ENCODE measurements around a stretch of chr20.

GRCh38 chr20:62800596-62801381 is 3.8 kb upstream of the OGFR start:
- PRO-cap, result no peak

GRCh38 chr20:62803877-62804316 is 738 bp upstream of the OGFR start:
- PRO-cap, result no peak

DNA sequence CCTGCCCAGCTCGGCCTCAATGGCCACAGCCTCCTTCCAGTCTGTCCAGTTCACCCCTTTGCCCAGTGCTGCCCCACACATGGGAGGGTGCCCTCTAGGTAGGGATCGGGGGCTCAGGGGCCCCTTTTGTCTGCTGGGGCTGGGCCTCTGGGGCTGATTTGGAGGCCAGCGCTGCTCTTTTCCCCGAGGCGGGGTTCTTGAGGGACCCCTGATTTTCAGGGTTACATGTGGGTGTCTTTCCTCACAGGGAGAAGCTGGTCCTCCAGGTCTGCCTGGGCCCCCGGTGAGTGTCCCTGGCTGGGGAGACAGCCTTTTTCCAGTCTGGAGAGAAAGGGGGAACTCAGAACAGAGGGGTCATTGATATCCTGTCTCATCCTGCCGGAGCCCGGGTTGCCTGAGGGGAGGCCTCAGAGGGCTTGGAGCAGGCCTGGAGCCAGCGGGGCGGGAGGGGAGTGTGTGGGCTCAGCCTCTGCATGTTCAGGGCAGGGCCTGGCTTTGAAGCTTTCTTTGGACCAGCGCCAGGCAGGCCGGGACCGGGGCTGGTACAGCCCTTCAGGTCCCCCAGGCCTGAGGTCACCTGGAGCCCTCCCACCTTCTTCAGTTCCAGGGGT is 1.5 kb downstream of the COL9A3 start:
- PRO-cap, result unidirectional peak, minus-strand start at position 289 of the sequence

- PRO-cap, result no peak
Observed at GRCh38 chr20:62818922-62819784, 2.3 kb downstream of the COL9A3 start.

GRCh38 chr20:62832034-62833002 is 15.5 kb downstream of the COL9A3 start:
- PRO-cap, result no peak

- PRO-cap, result no peak
Observed at GRCh38 chr20:62905810-62906634, 20.3 kb downstream of the DIDO1 start.

GRCh38 chr20:62922127-62922799 is 4.0 kb downstream of the DIDO1 start:
- PRO-cap, result no peak

DNA sequence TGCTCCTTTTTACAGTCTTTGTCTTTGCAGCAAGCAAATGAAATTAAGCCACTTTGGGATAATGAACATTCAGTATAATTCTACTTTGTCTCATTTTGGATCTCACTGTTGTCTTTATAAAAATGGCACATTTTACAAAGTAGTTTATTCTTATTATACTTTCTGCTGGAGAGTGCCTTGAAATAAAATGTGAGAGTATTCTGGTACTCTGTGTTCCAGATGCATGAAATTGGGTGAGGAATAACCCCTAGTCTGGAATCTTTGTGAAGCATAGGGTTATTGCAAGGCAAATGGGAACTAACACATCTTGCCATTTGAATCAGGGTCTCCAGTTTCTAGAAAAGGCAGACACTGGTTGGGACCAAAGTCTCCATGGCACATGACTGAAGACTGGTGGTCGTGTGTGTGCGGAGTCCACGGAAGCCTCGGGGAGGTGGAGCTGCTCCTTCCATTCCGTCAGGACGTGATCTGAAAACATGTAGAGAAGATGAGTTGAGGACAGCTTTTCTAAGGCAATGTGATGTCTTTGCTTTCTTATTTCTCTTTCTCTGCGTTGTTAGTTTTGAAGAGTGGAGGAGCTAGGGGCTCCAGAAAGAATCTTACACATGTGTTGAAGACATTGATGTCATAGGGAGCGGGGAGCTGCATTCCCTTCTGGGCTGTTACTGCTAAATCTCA is 5.0 kb upstream of the SLC17A9 start:
- PRO-cap, result no peak

DNA sequence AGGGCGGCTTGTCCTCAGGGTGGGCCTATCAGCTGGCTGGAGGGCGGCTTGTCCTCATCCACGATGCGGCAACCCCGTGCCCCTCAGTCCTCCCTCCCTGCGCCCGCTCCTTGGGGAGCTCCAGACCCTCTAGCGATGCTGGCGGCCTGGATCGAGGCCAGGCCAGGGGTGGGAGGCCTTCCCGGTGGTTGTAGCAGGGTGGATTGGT is 8.7 kb downstream of the SLC17A9 start:
- PRO-cap, result no peak

- PRO-cap, result no peak
Observed at GRCh38 chr20:62968900-62969547, 16.5 kb downstream of the SLC17A9 start.

DNA sequence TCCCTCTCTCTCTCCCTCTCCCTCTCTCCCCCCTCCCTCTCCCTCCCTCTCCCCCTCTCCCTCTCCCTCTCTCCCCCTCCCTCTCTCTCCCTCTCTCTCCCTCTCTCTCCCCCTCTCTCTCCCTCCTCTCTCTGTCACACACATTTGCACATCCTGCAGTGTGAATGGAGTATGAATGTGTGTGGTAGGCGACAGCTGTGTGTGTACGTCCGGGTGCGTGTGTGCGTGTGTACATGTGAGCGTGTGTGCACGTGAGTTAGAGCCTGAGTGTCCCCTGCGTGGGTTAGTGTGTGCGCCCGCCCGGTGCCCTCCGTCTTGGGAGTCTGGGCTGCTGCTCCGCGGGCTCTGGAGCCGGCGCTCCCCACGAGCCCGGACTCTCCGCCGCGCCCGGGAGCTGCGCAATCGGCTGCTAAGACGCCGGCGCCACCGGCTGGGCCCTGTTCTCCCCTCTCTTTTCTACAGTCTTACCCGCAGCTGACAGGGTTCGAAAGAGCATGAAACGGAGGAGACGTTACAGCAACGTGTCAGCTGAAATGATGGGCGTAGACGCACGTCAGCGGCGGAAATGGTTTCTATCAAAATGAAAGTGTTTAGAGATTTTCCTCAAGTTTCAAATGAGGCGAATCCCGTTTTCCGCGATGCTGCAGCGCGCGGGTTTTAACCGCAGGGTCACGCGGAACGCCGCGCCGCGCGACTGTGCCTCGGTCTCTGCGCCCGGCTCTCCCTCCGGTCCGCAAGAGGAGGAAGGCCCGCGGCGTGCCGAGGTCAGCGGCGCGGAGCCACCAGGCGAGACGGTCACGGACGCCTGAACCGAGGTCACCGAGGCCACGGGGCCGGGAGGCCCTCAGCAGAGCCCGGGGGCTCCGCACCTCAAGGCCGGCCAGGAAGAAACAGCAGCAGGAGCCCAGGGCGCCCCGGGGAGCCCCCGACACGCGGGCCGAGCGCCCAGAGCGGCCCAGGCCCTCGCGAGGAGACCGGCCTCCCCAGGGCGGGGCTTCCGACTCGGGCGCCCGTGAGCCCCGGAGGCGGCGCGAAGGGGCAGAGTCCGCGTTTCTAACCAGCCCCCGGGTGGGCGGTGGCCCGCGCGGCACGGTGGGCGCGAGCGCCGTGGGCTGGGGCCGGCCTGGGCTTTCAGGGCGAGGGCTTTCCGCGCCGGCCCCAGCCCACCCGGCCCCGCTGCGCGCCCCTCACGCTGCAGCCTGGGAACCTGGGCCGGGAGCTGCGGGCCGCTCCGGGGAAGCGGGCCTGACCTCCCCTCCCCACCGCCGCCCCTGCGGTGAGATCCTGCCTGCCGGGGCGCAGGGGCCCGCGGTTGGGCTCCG is 95.3 kb upstream of the BHLHE23 start:
- PRO-cap, result no peak

GRCh38 chr20:63175211-63175962 is 40.5 kb downstream of the YTHDF1 start:
- PRO-cap, result bidirectional peak, plus-strand start at chr20:63175581, minus-strand start at chr20:63175461

- PRO-cap, result bidirectional peak, plus-strand start at chr20:63178296, minus-strand start at chr20:63178165
Observed at GRCh38 chr20:63178008-63178412, 37.9 kb downstream of the YTHDF1 start.

DNA sequence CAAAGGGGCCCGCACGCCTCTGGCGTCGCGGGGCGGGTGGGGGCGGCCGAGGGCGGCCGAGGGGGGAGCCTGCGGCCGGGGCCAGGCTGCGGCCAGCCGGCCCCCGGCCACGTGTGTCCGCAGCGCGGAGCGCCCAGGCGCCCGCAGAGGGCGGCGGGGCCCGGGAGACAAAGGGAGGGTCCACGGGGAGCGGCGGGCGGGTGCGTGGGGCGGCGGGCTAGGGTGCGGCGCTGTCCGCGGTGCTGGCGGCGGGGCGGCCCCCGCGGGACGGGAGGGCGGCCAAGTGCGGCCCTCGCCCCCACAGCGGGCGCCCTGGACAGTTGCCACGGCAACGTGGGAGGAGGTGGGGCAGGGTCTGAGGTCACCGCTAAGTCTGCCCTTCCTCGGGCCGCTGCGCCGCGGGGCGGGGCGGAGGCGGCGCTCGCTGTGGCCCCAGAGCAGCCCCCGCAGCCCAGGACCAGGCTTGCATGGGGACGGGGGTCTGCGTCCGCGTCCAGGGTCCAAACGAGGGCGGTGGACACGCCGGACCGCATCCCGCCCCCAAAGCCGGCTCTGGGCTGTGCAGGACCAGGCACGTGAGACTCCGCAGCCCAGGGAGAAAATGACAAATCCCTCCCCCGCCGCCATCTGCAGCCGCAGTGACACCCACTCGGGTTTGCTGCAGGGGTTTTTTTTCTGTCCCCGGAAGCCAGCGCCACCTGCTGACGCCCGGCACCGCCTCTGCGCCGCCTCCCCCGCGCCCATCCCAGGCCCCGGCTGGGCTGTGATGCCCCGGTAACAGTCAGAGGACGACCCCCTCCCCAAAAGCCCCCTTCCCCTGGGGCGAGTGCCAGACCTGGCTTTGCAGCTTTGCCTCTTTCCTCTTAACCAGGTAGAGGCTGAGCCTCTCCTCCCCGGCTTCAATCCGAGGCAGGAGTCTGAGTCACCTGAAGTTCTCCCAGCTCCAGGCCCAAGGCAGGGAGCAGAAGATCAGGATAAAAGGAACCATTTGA is 36.9 kb downstream of the YTHDF1 start:
- PRO-cap, result bidirectional peak, plus-strand start at position 146 of the sequence, minus-strand start at position 145 of the sequence; bidirectional peak, plus-strand start at position 449 of the sequence, minus-strand start at position 322 of the sequence; bidirectional peak, plus-strand start at position 671 of the sequence, minus-strand start at position 561 of the sequence

DNA sequence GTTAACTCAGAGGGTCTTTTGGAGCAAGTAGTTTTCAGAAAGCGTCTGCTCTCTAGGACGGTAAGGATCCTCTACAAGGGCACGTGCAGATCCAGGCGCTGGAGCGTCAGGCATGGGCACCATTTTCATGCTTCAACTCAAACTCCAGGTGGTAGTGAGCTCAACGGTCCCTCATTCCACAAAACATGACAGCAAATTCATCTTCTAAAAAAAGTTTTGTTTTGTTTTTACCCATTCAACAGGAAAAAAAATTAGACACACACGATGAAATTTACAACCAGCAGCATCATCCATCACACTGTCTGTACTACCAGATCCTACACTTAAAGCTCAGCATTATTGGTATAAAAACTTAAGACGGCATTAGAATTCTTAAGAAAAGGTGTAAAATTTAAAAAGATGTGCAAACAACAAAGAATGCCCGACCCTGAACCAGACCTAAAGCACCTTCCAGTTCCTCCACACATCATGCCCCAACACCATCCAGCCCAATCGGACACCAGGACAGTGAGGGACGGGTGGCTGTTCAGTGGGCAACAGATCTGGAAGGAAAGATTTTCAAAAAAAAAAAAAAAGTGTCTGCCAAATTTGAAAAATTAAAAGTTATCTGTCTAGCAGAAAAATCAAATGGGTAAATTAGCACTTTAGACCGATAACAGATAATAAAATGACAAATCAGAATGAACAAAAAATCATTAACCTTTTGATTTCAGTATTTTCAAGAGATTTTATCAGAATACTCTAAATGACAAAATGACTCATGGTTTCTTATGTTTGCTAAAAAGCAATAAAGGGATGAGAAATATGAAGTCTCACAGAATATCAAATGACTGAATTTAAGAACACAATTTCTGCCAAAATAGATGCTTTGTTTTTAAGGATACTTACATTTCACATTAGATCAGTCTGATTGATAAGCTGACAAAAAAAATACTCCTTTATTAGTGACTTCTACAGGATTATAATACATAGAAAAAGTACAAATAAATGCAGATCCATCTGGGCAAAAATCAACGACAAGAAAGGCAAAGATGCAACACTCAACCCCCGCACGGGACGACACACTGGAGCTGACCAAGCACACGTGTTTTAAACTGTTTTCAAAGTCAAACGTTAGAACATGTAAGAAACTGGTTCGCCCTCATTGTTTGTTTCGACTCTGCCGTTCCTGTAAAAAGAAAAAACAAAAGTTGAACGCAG is 20.0 kb downstream of the YTHDF1 start:
- PRO-cap, result no peak

GRCh38 chr20:63273818-63274475 is 1.3 kb downstream of the ARFGAP1 start:
- PRO-cap, result no peak

DNA sequence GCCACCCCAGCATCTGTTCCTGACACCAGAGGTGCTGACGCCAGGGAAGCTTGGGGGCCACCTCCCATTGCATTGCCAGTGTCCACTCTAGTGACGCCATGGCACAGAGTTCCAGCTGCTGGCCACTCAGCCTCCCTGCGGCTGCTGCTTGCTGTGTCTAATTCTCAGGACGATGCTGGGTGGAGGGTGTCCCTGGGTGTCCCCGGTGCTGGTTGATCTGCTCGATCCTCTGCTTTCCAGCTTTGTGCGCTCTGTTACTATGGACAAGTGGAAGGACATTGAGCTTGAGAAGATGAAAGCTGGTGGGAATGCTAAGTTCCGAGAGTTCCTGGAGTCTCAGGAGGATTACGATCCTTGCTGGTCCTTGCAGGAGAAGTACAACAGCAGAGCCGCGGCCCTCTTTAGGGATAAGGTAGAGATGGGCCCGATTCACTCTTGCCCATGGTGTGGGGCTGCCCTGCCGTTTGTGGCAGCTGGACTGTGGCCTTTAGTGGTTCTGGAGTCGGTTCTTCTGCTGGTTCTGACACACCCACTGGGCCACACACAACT is 3.7 kb downstream of the ARFGAP1 start:
- PRO-cap, result no peak

GRCh38 chr20:63523080-63523832 is 2.7 kb downstream of the PPDPF start:
- PRO-cap, result no peak

DNA sequence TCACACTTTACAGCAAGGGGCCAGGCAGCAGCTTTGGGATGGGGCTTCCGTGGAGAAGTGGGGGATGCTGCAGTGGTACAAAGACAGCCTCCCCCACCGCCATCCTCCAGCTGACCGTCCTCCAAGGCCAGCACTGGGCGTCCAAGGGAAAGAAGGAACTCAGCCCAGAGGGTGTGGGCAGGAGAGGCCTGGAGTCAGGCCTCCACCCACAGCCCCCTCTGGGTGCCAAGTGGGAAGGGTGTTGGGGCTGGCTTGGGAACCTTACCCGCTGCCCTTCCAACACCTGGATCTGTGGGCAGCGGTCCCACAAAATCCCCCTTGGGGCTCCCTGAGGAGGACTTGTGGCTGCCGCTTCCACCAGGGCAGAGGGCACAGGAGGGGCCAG is 13.1 kb downstream of the STMN3 start:
- PRO-cap, result no peak

DNA sequence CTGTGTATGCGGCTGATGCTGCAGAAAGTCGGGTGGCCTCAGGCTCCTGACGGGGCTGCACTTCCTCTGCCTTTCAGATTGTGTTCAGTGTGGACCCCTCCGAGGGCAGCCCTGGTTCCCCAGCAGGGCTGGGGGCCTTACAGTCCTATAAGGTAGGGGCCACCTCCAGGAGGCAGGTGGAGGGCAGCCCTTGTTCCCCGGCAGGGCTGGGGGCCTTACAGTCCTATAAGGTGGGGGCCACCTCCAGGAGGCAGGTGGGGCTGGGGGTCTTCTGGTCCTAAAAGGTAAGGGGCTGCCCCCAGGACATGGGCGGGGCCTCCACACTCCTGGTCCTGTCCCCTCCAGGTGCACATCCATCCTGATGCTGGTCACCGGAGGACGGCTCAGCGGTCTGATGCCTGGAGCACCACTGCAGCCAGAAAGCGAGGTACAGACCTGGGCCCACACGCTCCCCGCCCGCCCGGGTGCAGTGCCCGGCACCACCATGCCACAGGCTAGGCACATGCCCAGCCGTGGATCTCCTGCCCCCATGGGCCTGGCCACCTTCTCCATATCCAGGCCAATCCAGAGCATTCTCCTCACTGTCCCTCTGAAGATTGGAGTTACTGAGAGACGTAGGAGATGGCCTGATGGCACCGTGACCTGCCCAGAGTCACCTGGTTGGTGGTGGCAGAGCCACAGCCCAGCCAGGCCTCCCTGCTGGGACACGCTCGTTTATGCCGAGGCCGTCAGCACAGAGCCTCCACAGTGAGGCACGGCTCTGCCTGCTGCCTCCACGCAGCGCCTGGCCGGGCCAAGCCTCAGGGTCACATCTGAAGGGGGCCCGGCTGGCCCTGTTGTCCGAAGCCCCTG is 10.8 kb upstream of the TNFRSF6B start:
- PRO-cap, result no peak

All from neural crest cell (in vitro differentiated cells).